ENCODE measurements around a stretch of chr17.

GRCh38 chr17:77194495-77195044 lies 53.8 kb downstream of the SEC14L1 start:
- PRO-cap: no peak

GRCh38 chr17:77214147-77214730 lies 67.1 kb upstream of the SEPTIN9 start:
- PRO-cap: unidirectional peak, plus-strand start at chr17:77214511

GRCh38 chr17:77255329-77255923 lies 25.9 kb upstream of the SEPTIN9 start:
- PRO-cap: no peak

DNA sequence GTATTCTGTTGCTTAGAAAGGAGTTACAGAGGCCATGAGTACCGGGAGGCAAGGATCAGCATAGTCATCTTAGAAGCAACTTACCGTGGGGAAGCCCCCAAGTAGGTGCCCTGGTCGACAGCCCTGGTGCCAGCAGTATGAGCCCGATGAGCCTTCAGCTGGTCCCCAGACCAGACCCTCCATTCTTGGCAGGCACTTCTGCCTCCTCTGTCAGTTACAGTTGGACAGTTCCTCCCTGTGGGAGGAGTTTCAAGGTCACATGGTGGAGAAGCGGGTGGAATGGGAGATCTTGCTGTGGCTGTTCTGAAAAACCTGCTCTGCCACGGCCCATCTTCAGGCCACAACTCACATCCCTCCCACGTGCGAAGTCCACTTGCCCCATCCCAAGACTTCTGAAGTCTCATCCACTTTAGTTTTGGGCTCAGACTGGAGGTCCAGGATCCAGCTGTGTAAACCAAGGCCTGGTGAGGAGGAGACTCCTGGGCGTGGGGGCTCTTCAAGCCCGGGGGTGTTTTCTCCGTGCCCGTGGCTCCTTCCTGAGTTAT lies 7.1 kb upstream of the SEPTIN9 start:
- PRO-cap: bidirectional peak, plus-strand start at position 265 of the sequence, minus-strand start at position 209 of the sequence

DNA sequence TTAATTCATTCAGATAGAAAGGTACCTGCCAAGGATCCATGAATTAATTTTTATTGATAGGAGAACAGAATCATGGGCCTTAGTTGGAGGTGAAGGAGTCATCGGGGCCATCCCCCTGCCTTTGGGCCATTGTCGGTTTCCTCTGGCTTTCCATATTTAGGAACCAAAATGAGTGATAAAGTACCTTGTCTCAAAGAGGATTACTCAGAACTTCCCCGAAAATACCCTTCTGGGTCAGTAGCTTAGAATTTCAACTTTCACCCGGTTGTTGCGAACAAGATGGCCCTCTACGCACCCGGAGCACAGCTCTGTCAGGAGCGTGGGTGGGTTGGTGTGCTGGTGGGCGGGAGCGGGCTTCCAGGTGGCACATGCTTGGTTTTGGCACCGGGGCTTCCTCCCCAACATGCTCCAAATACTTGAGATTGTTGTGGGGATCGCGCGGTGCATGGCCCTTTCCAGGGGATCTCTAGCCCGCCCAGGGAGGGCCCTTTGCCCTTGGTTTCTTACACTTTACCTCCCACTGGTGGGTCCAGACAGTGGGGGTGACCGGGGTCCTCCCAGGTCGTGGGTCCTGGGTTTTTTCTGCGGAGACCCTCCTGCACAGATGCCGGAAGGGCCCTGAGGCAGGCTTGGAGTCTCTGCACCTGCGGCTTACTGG lies 1.3 kb downstream of the SEPTIN9 start:
- PRO-cap: no peak

- PRO-cap: bidirectional peak, plus-strand start at chr17:77323433, minus-strand start at chr17:77323146
Measured at GRCh38 chr17:77322719-77323514, 41.6 kb downstream of the SEPTIN9 start.

DNA sequence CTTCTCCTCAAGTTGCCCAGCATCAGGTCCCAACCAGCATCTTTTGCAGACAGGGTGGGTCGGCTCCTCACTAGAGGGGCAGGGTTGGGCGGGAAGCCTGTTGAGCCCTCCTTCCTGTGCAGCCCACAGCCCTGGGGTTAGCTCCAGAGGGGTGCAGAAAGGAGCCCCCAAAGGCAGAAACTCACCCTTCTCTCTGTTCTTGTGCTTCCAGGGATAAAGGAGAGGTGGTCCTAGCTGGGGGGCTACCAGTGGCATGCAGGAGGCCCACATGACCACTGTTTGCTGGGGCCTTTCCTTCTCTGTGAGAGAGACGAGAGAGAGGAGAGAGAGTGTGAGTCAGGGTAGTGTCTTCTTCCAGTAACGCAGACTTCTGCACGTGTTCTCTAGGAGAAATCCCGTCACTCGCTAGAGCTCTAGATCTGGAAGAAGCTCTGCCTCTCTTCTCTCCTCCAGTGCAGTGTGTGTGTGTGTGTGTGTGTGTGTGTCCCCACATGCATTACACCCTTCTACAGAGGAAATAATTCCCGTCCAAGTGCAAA lies 68.9 kb downstream of the SEPTIN9 start:
- PRO-cap: no peak

DNA sequence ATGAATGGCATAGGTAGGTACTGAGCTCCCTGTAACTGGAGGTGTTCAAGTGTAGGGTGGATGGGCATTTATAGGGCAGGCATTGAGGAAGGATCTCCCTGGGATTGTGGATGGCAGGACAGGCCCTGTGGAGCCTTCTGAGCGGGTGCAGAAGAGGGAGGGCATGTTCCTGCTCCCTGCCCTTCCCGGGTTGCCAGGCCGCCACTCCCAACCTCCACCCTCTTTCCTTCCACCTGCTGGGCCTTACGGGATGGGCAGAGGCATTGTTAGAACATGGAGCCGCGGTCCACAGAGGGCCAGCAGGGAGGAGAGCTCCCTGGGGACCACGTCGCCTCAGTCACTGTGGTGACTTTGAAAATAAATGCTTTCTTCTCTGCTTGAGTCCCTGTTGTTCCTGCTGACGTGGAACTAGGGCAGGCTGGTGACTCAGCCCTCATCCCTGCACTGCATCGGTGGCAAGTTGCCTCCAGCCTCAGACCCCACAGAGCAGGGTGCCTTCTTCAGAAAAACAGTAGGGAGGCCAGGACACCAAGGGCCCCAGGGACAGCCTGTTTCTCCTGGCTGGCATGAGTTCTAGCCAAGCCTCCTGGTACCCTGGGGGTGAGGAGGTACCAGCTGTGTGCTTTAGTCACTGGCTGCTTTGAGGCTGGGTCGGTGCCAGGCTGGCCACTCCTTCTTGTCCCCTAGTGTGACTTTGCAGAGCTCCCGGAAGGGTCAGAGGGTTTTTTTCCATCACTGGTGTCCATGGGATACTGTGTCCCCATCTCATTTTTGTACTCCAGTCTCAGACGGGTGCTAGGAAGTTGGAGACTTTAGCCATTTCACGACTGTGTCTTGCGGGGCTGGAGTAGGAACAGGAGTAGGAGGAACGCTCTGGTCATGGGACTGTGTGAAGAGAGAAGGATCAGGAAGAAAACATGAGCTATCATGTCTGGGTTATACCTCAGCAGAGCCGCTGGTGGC lies 84.5 kb downstream of the SEPTIN9 start:
- PRO-cap: no peak

DNA sequence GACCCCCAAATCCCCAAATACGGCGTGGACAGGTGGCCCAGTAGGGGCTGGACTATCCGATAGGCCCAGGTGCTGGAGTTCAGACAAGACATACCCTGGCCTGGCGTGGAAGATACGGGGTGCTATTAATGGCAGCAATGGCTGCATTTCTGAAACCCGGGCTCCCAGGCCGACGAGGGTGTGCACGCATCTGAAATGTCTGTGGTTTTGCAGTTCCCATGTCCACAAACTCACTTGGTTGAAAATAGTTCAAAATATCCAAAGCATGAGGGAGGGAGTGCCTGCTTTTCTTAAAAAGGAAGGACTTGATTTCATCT lies 90.2 kb downstream of the SEPTIN9 start:
- PRO-cap: no peak

DNA sequence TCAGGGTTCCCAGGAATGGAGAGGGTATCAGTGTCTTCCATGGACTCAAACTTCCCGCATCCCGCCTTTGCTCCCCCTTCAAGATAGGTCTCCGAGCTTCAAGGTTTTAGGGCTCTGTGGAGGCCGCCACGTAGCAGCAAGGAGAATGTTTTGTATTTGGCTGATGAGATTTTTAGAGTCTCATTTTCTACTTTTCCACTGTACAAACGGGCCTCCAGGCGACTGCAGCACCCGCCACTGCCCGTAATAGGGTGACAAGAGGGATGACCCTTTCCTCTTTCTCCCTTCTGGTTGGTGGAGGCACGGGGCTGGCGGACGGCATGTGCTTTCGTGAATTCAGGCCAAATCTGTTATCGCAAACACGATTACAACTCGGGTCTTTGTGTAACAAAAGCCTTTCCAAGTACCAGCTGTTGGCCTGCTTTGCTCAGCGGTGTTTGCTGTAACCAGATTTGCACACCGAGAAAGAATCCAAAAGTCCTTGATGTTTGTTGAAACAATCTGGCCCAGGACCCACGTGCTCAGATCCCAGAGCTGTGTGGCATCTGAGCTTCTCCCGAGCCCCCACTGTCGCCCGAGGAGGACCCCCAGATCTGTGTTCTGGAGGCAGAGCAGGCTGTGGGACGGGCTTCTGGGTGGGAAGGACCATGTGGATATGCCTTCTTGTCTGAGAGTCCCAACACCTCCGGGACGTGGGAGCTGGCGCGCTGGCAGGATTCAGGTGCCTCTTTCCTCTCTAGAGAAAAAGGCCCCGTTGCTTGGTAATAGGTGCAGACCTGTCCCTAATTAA lies 95.9 kb downstream of the SEPTIN9 start:
- PRO-cap: no peak

DNA sequence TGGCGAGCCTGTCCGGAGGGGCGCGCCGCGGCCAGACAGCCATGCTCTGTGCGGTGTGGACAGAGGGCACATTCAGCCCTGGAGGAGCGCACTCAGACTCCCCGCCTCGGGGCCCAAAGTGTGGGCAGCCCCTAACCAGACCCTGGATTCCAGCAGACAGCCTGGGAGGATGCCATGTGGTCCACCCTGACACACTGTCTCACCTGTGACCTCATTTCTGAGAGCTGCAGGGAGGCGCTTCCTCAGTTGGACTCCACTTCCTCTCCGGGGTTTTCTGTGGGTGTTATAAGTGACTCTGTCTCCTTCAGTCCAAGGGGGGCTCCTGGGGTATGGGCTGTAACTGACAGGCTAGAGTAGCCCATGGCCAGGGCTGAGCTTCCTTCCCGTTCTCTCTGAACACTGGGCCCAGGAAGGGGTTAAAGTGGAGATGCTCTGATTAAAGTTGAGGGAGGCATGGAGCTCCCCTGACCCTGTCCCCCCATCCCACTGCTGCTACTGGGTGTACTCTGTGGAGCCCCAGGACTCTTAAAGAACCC lies 128.5 kb downstream of the SEPTIN9 start:
- PRO-cap: no peak

- PRO-cap: no peak
Measured at GRCh38 chr17:77421127-77421901, 140.0 kb downstream of the SEPTIN9 start.

DNA sequence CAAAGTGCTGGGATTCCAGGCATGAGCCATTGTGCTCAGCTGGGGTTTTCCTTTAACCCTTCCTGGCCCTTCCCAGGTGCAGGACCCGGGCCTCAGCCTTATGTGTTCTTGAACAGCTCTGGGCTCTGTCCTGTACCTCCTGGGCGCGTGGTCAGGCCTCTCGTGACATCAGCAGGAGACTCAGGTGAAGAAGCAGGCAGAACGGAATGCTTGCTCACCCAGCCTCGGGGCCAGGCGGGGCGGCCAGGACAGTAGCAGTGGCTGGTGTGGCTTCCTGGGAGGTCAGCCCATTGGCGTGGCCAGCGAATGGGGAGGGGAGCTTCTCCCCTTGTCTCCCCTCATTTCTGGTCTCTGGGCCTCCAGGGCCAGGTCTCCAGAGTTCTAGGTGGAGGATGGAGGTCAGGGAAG lies 140.8 kb downstream of the SEPTIN9 start:
- PRO-cap: no peak

GRCh38 chr17:77429779-77430778 lies 148.8 kb downstream of the SEPTIN9 start:
- PRO-cap: no peak

DNA sequence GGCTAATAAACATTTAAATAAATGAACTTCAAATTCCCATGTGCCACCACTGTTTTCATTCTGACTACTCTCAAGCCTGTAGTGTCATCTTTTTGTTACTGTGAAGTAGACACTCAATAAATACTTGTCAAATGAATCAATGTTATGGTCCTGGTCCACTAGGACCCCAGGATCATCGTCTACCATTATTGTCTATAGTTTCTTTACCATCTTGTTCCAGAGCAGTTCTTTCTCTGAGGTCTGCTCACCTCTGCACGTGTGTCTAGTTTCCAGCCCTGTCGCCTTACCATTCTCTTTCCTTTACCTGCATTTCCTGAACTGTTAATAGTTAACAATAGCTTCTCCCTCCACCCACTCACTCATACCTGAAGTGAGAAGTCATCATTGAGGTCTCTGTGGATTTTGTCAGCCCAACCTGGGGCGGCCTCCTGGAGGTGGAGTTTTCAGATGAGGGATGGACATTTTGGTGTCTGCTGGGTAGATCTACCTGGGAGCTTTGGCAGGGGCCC lies 192.5 kb downstream of the SEPTIN9 start:
- PRO-cap: no peak

GRCh38 chr17:77474227-77474713 lies 193.0 kb downstream of the SEPTIN9 start:
- PRO-cap: no peak

GRCh38 chr17:77645176-77646094 lies 313.1 kb upstream of the TNRC6C start:
- PRO-cap: no peak

GRCh38 chr17:77666793-77667629 lies 291.5 kb upstream of the TNRC6C start:
- PRO-cap: no peak

- PRO-cap: no peak
Measured at GRCh38 chr17:77735631-77736472, 222.7 kb upstream of the TNRC6C start.

- PRO-cap: no peak
Measured at GRCh38 chr17:78003841-78004506, 45.5 kb downstream of the TNRC6C start.

Measured in left lung (tissue), 1 donor.